Thoracic aorta (tissue), 1 donor: ENCODE measurements around a stretch of chr2.

DNA sequence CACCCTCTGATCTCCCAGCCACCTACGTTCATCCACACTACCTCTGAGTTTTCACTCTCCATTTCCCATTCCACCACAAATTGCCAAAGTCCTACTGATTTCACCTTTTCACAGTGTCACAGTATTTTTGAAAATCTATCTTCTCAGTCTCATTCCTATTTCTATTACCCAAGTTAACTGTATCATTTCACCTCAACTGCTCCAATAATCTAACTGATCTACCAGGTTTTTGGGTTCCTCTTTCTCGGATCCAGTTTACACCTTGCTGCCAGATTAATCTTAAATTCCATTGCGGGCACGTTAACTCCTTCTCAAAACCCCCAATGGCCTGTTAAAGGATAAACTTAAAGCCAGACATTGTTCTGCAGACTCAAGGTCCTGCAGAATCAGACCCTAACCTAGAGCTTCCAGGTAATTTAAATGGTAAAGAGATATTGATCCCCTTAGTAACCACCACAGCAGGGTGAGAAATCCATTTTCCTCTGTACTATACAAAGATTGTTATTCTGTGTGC is 18.7 kb downstream of the YWHAQ start:
- RAMPAGE, long total RNA = no peak

DNA sequence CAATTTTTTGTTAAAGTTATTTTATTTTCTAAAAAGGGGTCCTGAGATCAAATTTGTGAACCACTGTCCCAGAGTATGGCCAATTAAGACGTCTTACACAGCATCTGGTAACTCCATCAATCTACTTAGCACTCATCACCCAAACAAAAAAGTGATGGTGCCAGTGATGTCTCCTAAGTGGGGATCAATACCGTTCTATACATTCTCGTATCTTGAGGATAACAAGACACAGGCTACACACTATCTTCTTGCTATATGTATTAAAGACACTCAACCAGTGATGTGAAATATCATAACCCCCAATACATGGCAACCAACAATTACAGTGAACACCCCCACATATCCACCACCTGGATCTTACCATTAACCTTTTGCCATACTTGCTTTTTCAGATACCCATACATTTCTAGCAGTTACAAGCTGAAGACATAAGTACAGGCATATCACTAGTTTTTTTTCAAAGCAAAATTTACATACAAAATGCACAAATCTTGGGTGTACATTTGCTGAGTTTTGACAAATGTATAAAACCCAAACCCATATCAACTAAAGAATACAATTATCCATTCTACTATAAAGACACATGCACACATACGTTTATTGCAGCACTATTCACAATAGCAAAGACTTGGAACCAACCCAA is 9.5 kb downstream of the YWHAQ start:
- RAMPAGE, long total RNA = no peak

DNA sequence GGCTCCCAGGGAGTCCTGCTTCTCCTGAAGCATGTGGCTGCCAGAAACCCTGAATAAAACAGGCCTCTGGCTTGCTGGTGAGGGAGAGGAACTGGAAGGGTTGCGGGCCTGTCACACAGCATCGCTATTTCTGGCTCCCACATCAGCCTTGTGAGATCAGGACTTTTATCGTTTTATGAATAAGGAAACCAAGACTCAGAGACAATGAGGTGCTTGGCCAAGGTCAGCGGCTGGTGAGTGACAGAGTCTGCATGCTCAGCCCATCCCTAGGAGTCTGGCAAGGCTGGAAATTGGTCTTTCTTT is 104.5 kb upstream of the TAF1B start:
- RAMPAGE, long total RNA = no peak

DNA sequence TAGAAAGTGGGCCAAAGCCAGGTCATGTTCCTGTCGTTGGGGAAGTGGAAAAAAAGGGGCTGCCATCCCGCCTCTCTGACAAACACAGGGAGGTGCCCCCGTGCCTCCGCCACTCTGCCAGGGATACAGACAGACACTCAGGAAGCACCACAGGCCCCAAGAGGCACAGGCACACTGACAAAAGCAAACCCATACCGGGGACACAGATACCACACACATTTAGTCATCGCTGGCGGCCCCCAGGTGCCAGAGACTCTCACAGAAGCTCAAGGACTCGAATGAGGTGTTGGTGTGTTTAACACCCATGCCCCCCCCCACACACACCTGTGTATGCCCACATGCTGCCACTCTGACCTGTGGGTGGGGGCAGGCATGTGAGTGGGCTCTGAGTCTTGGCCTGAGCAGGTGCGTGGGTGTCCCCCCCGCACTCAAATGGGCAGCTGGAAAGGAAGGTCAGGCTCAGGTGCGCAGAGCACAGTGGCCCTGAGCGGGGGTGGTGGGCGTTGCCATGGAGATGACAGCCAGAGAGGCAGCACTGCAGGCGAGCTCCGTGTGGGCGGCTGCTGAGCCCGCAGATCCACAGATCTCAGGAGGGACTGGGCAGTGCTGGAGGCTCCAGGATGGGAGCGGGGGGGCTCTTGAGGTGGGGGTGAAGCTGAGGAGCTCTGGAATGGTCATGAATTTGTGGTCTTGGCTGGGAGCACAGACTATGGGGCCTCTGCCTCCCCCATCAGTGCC is 74.0 kb upstream of the TAF1B start:
- RAMPAGE, long total RNA = no peak

- RAMPAGE, long total RNA = no peak
Measured at GRCh38 chr2:9782142-9782819, 61.0 kb upstream of the TAF1B start.

GRCh38 chr2:9951876-9952120 is 305 bp downstream of the GRHL1 start:
- RAMPAGE, long total RNA = no peak

DNA sequence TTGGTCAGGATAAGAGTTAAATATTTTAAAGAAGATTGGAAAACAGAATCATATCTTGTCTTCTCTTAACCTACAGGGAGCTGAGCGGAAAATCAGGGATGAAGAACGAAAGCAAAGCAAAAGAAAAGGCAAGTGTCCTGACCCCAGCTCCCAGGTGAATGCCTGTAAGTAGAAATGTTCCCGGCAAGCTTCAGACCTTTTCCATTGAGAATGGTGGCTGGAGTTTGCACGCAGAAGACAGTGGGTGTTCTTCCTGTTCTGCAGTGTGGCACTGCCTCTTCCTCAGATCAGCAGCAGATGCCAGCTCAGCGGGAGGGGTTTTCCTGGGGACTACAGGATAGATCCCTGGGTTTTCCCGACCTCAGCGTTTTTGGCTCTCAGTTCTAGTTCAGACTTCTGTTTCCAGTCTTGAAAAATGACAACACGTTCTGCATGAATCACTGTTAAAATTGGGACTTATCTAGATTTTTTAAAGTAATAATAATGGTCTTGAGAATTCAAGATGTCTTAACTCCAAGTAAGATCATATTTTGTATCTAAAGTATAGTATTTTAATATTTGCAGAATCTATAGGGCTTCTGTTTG is 39.2 kb downstream of the GRHL1 start:
- RAMPAGE, long total RNA = no peak

- RAMPAGE, long total RNA = no peak
Measured at GRCh38 chr2:10017394-10017884, 25.9 kb upstream of the KLF11 start.

DNA sequence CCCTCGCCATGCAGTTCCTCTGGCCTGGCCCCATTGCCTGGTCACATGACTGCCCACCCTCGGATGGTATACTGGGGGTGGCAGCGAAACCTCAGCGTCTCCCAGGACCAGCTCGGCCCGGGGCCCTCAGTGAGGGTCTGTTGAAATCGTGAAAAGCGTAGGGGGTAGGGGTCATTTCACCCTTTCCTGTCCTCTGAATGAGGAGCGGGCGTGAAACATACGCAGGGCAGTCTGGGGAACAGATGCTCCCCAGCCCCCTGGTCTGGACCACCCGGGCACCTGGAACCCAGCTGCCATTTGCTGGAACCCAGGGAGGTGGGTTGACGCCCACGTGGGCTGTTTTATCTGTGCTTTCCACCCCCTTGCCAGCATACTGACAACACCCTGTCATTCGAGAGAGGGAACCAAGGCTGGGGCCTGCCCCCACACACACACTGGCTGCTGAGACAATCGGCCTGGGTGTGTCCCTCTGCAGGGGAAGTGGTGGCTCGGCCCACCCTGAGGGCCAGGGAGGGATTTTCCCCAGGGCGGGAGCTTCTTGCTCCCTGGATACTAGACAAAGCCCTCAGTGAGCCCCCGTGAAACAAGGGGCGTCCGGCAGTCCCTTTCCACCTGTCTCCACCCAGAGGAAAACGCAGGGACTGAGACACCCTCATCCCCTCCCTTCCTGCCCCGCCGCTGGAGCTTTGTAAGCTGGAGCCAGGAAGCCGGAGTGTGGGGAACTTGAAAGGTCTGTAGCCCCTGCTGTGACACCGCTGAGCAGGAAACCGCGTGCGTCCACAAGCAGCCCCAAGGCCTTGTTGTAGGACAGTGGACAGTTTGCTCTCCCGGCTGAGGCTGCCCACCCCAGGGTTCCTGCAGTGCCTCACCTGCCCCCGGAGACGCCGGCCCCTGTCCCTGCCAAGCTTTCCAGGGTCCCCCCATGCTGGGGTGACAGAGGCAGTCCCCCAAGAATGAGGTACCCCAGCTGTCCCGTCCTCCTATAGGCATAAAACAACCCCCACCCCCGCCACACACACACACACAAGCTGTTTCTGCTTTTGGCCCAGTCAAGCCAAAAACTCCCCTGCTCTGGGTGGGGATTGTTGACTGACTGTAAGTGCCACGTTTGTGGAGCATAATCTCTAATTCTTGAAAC is 14.2 kb upstream of the KLF11 start:
- RAMPAGE, long total RNA = no peak

DNA sequence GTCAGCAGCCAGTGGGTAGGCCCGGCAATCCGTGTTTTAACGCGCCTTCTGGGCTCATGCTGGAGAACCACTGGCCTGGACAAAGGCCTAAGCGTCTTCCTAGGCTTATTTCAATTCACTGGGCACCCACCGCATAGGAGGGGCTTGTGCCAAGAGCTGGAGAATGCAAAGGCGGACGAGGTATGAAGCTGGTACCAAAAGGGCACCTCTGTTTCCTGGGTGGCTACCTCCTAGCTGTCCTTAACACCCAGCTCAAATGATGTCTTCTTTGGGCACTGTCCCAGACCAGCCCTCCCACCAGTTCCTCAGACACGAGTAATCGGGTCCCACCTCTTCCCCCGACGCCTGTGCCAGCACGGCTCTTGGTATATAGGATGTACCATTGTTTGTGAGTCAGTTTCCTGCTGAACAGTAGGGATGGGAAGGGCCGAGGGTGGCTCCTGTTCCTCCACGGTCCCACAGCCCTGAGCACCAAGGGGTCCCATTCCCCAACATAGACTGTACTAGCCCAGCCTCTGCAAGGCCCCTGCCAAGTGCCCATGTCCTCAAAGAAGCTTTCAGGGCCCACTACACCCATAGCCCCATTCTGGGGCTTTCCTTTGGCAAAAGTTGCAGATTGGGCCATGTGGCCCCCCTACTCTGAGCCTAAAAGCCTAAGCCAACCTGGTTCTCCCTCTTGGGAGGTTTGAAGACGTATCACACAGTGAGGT is 5.8 kb upstream of the KLF11 start:
- RAMPAGE, long total RNA = no peak

DNA sequence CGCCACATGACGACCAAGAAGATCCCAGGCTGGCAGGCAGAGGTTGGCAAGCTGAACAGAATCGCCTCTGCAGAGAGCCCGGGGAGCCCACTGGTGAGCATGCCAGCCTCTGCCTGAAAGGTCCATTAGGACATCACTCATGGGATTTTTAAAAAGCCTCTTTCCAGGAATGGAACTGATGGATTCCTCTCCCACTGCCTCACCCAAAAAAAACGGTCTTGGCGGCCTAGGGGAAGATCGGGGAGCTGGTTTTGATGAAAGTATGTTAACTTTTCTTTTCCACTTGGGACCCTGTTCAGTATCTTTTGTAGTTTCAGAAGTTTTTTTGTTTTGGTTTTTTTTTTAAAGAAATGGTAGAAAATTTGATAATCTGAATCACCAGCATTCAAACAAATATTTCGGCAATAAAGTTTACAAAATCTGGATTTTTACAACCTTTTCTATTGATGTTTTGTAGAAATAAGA is 9.1 kb downstream of the KLF11 start:
- RAMPAGE, long total RNA = no peak

GRCh38 chr2:10091623-10092055 is 11.4 kb upstream of the CYS1 start:
- RAMPAGE, long total RNA = no peak

DNA sequence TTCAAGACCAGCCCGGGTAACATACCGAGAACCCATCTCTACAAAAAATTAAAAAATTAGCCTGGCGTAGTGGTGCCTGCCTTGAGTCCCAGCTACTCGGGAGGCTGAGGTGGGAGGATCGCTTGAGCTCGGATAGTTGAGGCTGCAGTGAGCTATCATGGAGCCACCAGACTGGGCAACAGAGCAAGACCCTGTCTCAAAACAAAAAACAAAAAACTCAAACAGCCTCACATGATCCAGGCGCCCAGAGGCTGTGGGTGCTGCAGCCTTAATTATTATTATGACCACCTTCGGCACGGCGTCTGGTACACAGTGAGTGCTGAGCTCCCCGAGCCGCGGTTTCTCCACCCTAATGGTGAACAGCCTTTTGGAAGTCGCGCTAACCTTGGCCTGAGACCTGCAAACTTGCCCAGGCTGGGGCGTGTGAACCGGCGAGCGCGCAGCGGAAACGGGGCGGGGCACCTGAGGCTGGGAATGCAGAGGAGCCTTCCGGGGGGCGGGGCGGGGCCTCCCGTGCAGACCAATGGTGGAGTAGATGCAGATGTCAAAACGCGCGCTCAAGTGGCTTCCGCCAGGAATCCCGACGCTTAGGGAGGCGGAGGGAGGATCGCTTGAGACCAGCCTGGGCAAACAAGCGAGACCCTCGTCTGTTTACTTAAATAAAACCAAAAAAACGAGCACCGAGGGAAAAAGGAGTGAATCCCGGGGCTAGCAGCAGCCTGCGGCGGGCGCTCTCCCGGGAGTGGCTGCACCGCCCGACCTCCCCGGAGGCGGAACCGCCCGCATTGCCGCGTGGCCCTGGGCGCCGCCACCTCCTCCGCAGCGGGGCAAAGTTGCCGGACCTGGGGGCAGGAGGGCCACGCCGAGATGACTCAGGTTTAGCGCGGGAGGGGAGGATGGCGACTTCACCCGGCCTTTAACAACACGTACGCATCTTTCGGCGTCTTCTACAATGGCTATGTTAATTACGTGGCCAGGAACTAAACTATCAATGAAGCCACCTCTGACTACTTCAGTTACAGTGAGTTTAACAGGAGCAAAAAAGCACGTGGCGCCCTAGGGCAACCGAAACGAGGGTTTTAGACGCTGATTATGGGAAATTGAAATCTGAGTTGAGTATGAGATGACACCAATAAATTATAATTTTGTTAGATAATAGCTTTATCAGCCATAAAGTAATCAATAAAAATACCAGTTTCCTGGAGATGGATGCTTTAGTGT is 2.3 kb upstream of the RRM2 start:
- RAMPAGE, long total RNA = no peak

- RAMPAGE, long total RNA = no peak
Measured at GRCh38 chr2:10124588-10124914, 2.0 kb downstream of the RRM2 start.

DNA sequence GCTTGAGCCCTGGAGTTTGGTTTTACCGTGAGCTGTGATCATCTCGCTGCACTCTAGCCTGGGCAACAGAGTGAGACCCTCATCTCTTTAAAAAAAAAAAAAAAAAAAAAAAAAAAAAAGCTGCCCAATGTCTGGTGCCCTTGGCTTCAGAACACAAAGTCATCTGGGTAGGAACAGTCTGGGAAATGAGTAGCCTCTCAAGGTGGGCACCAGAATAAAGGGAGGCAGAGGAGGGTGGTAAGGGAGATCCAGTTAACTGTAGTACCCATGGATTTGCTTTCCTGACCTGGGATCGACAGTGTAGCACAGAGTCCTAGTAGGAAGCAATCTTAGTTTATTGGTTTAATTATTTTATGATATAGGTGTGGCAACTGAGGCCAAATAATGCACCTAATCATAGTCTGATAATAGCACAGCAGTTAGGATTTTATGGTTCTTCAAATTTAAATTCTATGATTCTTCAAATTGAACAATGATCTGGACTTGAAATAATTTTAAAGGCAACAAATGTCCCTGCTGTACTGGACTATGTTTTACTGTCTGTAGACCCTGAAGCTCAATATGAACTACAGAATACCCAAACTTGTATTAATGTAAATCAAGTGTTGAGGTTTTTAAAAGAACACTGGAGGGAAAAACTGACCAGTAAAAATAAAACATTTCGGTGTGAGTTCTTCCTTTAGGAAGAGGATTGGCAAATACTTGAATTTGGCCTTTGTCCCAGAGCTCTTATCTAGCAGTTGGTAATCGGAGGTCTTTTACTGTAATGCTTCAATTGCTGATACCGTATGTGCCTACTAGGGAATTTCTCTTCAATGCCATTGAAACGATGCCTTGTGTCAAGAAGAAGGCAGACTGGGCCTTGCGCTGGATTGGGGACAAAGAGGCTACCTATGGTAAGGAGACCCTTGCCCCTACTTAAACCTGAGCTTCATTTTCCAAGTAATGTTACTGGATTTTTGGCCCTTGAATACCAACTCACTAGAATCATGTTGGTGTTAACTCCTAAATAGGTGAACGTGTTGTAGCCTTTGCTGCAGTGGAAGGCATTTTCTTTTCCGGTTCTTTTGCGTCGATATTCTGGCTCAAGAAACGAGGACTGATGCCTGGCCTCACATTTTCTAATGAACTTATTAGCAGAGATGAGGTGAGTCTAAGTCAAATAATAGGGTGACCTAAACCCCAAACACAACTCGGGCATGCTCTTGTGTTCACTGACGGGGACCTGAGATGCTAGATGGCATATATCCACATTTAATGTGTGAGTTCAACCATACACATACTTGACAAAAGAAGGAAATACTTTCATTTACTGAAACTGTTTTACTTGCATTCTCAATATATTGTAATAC is 4.0 kb downstream of the RRM2 start:
- RAMPAGE, long total RNA = no peak

GRCh38 chr2:10190819-10191200 is 68.3 kb downstream of the RRM2 start:
- RAMPAGE, long total RNA = no peak

DNA sequence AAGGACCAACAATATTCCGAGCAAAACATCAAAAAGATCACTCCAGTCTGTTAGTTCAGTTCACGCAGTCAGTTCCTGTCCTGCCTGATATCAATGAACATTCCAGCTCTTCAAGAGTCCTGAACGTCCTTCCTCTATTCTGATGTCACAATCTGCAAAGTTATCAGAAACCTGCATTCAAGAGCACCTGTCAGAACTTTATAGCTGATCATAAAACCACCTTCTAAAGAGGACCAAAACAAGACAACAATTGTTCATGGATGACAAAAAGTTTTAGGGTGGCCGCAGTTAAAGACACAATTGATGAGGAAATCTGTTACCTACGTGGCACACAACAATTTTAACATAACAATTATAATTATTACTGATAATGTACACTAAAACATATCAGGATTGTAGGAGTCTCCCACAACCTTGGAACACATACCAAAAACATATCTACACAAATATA is 78.9 kb downstream of the RRM2 start:
- RAMPAGE, long total RNA = no peak

DNA sequence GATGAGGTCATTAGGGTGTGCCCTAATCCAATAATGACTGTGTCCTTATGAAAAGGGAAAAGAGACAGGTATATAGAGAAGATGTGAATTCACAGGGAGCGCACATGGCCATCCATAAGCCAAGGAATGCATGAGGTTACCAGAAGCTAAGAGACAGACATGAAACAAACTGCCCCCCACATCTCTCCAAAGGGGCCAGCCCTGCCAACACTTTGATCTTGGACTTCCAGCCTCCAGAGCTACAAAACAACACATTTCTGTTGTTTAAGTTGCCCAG is 2.2 kb upstream of the HPCAL1 start:
- RAMPAGE, long total RNA = no peak

GRCh38 chr2:10332793-10333098 is 30.0 kb downstream of the HPCAL1 start:
- RAMPAGE, long total RNA = no peak

DNA sequence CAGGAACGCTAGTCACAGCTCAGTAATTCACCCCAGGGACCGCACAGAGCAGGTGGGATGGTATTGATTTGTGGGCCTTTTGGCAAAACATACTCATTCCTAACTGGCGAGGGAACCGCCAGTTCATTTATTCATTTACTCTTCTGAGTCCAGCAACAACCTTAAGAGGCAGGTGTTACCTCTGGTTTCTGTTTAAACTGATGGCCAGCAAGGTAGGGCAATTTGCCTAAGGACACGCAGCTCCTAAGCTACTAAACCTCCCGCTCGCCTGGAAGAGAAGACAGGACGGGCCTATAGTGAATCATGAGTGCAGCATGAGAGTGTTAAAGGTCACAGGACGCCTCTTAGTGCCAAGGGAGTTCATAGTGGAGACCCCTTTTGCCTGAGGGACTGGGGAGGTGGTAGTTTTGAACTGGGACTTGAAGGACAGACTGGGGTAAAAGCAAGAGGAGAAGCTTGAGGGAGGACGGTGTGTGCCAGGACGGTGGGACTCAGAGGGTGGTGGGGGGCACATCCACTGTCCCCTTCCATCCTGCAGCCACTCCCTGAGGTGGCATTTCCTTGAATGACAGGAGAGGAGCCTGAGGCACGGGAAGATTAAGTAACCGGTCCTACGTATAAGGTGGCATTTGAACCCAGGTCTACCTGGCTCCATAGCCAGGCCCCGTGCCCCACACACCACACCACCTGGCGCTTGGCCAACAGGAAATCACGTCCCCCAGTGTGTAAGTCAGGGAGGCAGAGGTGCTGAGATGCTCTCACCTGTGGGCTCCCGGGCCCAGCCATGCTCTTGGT is 53.5 kb downstream of the HPCAL1 start:
- RAMPAGE, long total RNA = no peak